ENCODE results near the genes KCNC4, CHI3L2 and ATP5PB.

- PRO-cap: no peak
These were observed 13.3 kb upstream of the SLC6A17 start for GRCh38 chr1:110136772-110137655.

DNA sequence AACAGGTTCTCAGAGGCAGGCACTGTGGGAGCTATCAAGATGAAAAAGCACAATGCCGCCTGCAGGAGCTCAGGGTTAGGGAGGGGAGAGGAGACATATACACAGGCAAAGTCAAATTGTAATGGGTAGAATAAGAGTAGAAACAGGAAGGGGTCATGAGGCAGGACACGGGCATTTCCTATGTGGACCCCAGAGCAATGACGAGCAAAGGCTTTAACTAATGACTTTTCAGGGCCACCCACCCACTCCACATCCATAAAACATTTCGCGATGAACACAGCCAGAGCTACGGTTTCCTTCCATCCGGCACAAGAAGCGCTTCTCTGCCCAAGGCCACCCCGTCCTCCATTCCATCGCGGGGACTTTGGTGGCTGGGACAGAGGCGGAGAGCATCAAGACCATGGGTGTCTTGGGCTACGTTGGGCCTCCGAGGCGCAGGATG, 724 bp upstream of the KCNC4 start:
- PRO-cap: no peak

GRCh38 chr1:110209811-110210665, at the start of gene KCNC4:
KCNC4 (plus strand) TSS chr1:110210314.
- PRO-cap: bidirectional peak, plus-strand start at chr1:110210116, minus-strand start at chr1:110209900; bidirectional peak, plus-strand start at chr1:110210139, minus-strand start at chr1:110210194

DNA sequence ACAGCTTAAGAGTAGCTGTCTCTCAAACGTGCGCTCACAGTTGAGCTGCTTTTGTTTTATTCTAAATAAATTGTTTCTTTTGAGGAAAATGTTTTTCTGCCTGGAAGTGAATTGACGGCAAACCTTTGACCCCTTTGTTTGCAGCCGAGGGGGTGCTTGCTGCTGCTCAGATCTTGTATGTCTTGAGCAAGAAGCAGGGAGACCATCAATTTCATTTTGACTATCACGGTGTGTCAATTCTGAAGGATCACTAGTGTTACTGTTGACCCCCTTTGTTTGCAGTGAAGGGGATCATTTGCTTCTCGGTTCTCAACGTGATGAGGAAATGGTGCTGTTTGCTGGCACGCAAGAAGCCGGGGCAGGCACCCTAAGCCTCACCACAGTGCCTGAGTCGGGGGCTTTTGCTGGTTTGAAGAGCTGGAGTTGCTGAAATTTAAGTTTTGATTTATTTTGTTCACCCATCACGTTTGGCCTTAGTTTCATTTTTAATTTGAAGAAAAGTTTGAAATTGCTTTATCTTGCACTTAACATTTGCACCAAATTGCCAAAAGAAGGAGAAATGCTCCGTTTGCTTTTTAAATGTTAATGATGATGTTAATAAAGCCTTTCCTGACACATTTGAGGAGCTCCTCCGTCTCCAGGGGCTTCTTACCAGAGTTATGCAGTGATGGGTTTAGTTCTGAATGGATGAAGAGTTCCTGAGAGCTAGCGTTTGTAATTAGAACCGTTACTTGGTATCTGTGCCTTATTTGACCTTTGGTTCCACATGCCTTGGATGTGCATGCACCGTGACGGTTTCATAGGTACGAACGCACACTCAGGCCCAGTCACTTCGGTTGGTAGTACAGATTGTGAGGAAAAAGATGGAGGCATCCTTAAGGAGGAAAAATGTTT, 7.7 kb downstream of the RBM15 start:
- PRO-cap: no peak

DNA sequence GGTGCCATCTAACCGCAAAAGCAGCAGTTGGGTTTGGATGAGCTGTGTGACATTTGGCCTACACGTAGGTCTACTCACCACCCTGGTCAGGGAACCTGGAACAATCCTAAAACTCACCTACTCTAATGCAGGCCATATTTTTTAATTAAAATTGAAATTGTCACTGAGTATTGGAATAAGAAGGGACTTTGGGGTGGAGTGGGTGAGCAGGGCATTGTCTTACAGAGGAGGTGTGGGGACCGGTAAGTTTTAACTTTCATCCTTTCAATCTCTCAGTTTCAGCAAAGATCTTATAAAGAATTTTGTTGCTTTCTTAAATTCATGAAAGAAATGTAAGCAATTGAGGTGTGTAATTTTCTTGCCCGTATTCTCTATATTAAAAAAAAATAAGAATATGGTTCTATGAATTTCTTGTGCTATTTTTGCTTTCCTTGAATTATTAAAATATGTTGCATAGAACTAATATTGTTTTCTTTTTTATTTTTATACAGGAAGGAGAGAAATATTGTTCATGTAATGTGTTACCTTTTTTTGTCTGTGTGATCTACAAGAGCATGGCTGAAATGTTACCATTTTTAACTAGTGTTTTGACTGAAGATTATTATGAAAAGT, 19.1 kb downstream of the SLC16A4 start:
- PRO-cap: no peak

DNA sequence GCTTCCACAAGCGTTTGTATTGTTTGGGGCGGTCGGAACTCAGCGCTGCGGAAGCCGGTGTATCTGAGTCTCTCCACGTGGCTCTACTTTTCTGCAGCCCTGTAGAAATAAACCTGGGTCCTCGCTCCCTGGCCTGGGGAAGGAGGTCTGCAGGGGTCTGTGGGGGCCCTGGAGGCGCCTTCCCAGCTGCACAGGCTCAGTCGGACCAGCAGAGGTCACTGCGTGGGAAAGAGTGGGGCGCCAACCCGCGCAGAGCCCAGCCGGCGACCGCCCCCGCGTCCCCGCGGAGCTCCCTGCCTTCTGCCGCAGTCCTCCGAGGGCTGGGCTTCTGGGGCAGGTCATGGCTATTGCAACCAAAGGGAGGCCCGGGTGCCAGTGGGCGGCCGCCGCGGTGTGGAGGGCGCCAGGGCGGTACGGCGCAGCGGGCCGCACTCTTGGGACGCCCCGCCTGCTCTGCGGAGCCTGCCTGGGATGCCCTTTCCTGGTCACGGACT, 36.3 kb upstream of the KCNA10 start:
- PRO-cap: no peak

GRCh38 chr1:110887942-110888518, 15.1 kb downstream of the CD53 start:
- PRO-cap: no peak

- PRO-cap: no peak
These were observed 28.9 kb downstream of the CD53 start for GRCh38 chr1:110901792-110902246.

DNA sequence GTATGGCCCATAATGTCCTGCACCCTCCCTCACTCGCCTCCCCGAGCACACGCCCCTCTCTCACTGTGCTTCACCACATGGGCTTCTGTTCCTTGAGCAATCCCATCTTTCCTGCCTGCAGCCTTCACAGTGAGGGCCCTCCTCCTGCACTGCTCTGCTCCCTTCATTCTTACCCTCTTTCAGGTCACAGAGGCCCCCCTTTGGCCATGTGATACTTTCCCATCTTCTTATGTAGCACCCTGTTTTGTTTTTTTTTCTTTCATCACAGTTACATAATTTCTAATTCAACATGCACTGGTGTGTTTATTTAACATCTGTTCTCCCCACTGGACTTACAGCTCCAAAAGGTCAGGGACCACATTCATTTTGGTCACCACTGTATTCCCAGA, 5.6 kb downstream of the DENND2D start:
- PRO-cap: no peak

DNA sequence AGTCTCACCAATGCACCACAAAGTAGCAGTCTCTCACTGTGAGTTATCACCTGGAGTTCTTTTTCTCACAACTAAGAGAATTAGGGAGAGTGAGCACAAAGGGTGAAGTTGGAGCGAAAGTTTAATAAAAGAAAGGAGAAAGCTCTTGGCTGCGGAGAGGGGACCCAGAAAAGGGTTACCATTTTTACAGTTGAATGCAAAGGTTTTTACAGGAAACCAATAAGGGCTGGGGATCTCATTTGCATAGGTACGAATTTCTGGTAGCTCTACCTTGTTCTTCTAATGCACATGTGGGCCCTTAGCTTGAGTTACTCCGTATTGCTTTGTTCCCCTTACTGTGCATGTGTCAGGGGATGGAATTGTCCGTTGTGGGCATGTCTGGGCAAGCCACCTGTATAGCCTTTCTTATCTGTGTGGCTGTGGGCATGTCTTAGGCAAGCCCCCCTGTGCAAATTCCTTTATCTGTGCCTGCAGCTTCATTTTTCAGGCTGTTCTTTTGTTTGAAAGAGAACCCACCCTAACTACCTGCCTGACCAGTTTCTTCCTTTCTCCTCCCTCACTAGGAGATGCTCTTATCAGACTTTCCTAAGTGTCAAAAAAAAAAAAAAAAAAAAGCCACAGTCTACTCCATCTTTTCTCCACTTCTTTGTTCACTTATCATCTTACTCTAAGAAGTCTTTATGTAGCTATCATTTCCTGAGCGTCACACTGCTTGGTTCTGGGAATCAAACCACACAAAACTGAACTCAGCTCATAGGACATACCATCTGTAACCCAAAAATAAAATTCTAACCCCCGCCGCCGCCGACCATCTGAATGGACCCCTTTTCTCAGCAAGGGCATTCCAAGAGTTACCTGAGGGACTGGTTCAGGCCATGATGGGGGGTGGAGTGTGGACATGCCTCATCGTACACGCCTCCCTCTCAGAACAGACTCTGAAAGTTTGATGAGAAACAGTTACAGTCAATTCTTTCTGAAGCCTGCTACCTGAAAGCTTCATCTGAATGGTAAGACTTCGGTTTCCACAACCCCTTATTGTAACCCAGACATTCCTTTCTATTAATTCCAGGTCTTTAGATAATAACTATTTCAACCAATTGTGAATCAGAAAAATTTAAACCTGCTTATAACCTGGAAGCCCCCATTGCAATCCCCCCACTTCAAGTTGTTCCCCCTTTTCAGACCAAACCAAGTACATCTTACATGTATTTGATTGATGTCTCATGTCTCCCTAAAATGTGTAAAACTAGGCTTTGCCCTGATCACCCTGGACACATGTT, 12.8 kb upstream of the CHI3L2 start:
- PRO-cap: no peak

DNA sequence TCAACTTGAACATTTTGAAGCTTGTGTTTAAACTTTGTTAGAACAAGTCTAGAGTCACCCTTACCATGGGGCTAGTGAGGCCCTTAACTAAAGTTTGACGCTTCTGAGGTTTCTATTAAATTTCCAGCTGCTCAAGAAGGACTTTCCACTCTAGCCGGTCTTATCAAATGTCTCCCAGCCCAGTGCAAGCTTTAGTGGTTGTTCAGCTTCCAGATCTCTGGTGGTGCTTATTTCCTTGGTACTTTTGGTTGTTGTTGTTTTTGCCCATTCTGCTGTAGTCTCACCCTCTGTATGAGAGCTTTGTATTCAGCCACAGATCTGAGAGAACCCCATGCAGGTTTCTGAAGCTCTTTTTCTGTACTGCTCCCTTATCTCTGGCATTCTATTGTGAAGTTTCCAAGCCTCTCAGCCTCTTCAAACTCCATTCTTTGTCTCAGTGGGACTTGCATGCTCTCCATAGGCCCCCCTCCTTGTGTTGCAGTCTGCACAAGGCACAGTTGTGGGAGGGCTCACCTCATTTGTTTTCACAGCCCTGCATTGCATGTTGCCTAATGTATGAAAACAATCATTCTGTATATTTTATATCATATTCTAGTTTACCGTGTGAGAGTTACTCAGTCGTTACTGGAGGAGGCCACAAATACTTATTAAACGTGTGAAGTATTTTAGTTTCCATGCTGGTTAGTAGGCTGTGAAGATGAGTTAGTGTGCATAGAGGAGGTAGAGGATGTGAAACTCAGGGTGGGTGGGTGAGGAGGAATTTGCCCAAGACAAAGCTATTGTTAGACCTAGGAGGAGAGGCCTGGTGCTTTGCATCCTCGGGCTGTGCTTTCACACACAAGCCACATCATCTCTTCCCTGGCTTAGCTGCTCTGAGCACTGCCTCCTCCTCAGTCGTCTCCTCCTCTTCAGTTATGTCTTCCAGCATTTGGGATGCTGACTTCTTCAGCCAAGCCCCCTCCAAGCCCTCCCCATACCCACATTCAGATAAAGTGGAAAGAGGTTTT, 8.0 kb upstream of the CHI3L2 start:
- PRO-cap: no peak

GRCh38 chr1:111227292-111227944, at the start of gene CHI3L2:
CHI3L2 (plus strand) TSS chr1:111227713.
- PRO-cap: no peak

- PRO-cap: bidirectional peak, plus-strand start at chr1:111449494, minus-strand start at chr1:111449256
These were observed at the start of gene ATP5PB for GRCh38 chr1:111449378-111449624. ATP5PB (plus strand) TSS chr1:111449464.

GRCh38 chr1:111449625-111449858, 278 bp downstream of the ATP5PB start:
- PRO-cap: no peak

DNA sequence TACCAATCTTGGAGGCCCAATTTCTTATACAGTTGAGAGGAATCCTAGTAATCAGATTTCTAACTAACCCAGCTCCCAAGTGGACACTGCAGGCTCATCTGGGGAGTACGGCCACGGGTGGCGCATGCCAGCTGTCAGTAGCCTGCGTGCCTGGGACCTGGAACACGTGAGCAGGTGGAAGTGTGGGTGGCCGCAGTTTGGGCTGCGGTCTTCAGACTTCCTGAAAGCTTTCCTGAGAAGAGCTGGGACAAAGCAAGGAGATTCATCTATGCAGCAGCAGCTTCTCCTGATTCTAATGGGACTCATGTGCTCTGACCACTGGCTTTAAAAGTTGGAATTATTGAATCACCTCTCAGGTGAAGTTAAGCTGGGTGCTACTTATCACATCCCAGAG, 12.3 kb downstream of the ADORA3 start:
- PRO-cap: no peak

- PRO-cap: no peak
These were observed 2.3 kb upstream of the ADORA3 start for GRCh38 chr1:111505585-111506344.

DNA sequence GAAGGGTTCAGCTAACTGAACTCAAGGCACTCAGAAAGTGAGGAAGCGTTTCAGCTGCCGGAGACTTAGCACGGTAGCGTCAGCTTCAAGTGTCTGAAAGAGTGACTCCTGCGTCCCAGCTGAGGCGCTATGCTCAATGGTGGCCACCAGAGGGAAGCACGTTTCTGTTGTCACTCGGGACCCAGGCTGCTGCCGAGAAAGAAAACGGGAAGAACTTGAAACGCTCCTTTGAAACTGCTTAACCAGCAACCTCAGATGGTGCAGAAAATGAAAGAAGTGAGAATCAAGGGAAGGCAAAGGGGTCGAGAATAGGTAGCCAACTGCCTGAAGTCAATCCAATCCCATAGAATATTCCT, 4.8 kb upstream of the ADORA3 start:
- PRO-cap: unidirectional peak, minus-strand start at position 39 of the sequence; unidirectional peak, minus-strand start at position 91 of the sequence

DNA sequence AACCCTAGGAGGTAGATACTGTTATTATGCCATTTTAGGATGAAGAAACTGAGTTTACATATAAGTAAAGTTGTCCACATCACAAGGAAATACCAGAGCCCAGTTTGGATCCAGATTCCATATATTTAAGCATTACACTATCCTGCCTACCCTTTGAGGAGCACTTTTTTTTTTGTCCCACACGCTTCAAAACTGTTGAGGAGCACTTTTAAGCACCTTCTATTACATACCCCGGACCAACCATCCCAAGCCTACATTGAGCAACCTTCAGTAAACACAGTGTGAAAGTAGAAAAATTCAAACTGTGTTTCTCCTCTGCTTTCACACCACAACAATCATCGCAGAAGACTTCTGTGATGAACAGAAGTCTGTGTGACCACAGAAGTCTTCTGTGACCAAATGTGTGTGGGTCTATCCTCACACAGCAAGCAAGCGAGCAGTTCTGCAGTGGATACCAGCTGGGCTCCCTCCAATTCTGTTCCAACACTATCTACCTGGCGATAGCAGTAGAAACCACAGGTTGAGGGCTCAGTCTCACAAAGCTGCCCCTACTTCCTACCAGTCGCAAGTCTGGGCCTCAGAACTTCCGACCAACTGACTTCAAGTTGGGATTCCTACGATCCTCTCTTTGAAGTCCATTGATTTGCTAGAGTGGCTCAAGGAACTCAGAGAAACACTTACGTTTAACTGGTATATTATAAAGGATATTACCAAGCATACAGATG, 21.1 kb upstream of the RAP1A start:
- PRO-cap: no peak

GRCh38 chr1:111719976-111720925, 18.9 kb downstream of the INKA2 start:
- PRO-cap: bidirectional peak, plus-strand start at chr1:111720489, minus-strand start at chr1:111720384

GRCh38 chr1:111758453-111758793, 2.7 kb downstream of the DDX20 start:
- PRO-cap: no peak